Brain (tissue), 1 donor: ENCODE measurements around a stretch of chr2.

DNA sequence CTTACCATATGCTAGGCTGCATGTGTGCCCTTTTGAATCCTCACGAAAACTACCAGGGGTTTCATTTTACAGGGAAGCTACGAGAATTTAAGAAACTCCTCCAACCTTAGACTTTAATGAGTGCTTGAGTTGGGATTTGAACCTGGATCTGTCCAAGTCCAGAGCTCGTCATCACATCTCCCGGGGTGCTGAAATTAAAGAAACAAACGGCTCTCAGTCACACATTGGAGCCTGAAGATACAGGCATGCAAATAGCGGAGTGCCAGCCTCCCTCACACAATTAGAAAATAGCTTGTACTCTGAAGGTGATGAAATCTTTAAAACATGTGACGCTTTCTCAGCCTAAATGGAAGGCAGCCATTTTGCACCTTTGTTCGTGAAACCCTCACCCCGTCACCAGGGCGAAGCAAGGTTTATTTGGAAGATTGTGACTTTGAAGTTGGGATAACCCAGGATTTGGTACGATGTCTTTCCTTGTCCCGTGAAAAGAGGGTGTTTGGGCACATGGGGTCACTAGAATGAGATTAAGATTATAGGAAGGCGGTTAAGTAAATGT is 4.0 kb downstream of the SH3BP4 start:
- RRBS: no CpG with 5 or more reads among the region's 13 CpGs

GRCh38 chr2:234969549-234970128 is 17.8 kb downstream of the SH3BP4 start:
- RRBS: no CpG with 5 or more reads among the region's 11 CpGs

GRCh38 chr2:235027323-235028264 is 75.8 kb downstream of the SH3BP4 start:
- RRBS: 83% methylated on average over 3 of the region's 31 CpGs

DNA sequence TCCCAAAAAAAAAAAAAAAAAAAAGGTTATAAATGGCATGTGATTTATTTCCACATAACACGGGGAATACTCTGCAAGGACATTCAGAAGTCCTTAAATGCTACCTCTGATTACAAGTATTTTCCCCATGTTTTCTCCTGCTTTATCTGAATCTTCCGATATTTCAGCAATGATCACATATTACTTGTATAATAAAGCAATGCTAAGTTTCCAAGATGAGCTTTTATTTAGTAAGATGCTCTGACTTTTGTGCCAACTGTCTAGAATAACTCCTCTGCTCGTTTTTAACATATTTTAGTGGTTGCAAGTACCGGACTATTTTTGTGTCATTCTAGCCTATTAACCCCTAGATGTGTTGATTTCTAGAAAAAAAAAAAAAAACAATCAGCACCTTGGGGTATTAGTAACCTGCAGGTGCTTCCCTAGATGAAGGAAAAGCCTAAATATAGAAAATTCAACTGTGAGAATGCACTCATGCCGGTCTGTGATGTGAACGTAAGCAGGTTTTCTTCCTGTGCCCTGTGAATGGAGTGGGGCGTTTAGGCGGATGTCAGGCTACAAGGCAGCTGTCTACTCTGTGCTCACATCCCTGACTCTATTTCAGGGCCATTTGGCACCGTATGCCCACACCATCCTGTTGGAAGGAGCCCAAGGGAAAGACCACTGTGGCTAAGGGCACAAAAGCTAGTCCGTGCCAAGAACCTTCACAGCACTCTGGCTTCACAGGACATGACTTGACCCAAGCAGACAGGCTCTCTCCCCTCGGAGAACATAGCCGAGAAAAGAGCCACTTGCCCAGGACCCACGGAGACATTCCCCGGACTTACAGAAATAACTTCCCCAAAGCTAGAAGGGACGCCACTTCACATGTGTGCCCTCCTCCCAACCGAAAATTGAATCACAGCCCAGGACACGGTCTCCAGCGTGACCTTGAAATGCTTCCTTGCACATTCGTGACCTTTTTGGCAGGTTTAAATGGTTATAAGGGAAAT is 61.0 kb upstream of the AGAP1 start:
- RRBS: no CpG with 5 or more reads among the region's 19 CpGs

- RRBS: no CpG with 5 or more reads among the region's 7 CpGs
Observed at GRCh38 chr2:235544695-235545062, 50.8 kb downstream of the AGAP1 start.

DNA sequence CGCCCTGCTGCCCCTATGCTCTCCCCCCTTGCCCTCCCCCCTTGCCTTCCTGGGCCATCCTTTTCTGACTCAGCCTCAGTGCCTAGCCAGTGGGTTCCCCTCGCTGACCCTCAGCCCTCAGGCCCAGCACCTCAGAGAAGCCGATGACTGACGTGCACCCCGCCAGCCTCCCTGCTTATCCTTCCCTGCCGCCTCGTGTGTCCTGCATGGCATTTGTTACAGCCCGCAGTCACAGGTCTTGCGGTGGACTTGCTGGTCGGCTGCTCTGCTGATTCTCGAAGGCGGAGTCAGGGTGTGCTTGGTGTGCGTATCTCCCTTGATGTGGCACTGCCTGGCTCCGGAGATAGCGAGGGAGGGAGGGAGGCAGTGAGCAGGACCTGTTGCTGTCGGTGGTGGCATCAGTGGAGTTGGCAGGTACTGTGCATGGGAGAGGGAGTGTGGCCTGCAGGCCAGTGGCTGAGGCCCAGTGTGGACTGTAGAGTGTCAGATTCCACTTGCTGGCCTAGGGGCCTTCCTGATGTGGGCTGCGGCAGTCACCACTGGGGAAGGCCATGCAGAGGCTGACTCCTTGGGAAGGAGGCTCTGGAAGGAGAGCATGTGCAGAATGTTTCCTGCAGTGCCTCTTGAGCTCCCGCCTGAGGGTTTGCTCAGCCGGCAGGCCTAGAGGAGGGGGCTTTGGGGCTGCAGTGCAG is 198.8 kb downstream of the AGAP1 start:
- RRBS: no CpG with 5 or more reads among the region's 19 CpGs

DNA sequence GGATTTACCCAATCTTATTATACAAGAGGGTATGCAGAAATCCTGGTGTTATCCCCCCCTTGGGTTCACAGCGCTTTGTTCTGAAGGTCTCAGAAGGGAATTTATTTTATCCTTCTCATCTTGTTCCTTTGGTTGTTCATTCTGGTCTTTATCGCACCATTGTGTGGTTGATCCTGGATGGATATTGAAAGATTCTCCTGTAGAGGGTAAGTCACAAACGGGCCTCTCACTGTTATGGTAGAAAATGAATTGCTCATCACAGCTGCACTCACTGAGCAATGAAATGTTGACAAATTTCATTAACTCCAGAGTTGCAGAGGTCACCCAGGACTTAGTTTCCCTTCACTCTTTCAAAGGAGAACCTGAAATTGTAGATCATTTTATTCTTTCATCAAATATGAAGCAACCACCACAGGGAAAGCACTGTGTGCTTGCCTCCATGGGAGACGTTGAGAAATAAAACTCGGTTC is 193.7 kb downstream of the GBX2 start:
- RRBS: no CpG with 5 or more reads among the region's 5 CpGs

GRCh38 chr2:236107711-236108010 is 60.5 kb downstream of the GBX2 start:
- RRBS: 69% methylated on average over 4 of the region's 8 CpGs

GRCh38 chr2:236828071-236828444 is 257.6 kb upstream of the COPS8 start:
- RRBS: no CpG with 5 or more reads among the region's 3 CpGs

- RRBS: no CpG with 5 or more reads among the region's 6 CpGs
Observed at GRCh38 chr2:237073463-237073828, 12.2 kb upstream of the COPS8 start.

GRCh38 chr2:237100746-237101489 is 15.2 kb downstream of the COPS8 start:
- RRBS: no CpG with 5 or more reads among the region's 3 CpGs

DNA sequence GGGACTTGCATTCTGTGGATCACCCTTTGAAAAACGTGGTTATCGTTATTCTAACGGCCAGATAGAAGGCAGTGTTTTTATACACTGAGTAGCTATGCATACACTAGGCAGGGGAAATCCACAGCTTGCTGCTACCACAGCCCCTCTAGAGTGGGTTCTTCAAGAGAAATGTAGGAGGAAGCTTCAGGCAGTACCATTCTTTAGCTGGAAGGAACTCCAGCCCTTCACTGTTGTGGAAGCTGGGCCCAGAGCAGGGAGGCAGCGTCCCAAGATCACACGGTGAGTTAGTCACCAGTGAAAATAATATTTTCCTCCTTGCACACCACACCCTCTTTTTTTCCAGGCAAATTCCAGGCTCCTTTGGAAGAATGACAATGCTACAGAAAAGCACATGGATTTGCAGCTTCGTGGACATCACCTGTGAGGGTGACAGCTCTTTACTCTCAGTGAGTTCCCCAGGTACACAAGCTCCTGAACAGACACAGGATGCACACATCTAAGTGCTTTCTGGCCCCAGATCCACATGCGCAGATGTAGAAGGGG is 157.1 kb downstream of the COL6A3 start:
- RRBS: no CpG with 5 or more reads among the region's 7 CpGs

DNA sequence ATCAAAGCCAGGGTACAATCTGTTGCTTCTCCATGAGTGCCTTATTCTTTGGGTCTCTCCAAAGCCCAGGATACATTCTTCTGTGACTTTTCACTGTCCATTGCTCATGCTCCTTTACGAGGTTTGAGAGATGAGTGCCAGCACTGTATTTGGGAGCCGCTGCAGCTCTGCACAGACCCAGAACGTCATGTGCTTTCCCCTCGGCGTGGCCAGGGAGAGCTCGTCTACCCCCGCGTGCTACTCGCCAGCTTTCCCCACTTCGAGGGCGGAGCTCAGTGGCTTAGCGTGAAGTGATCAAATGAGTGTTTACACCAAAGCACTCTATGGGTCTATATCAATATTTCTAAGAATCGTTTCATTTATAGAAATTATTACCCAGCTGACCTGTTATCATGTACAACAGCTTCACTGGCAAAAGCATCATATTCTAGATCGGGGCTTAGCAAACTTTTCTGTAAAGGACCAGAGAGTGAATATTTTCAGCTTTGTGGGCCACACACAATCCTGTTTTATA is 123.6 kb downstream of the COL6A3 start:
- RRBS: no CpG with 5 or more reads among the region's 14 CpGs

GRCh38 chr2:237363093-237363463 is 50.9 kb downstream of the COL6A3 start:
- RRBS: no CpG with 5 or more reads among the region's 5 CpGs

GRCh38 chr2:237372165-237372539 is 41.8 kb downstream of the COL6A3 start:
- RRBS: 96% methylated on average over 5 of the region's 13 CpGs

GRCh38 chr2:237432349-237433306 is 18.7 kb upstream of the COL6A3 start:
- RRBS: no CpG with 5 or more reads among the region's 26 CpGs

- RRBS: no CpG with 5 or more reads among the region's 14 CpGs
Observed at GRCh38 chr2:237449075-237449882, 35.3 kb upstream of the COL6A3 start.

DNA sequence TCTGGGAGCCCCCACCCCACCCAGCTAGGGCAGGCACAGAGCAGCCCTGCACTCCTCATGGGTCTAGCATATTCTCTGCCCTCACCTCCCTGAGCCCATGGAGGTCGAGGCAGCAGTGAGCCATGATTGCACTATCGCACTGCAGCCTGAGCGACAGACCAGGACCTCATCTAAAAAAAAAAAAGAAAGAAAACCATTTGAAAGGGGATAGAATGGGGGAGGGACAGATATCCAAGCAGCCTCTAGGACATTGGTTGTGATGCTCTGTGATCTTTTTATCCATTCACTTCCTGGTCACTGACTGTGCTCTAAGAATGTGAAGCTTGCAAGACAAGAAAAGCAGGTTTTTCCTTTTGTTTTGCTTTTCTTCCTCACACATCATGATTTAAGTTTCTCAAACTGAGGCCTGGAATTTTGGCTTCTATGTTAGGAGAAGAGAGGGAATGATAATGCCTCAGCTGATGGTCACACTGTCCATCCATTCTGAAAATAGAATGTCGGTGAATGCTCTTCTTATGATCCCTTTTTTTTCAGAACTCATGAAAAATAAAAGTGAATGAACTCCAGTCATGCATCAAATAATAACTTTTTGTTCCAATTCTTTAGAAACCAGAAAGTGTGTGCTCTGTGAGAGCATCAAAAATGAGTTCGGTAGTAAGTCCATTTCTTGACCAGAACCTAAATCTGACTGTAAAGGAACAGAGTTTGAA is 3.3 kb downstream of the MLPH start:
- RRBS: no CpG with 5 or more reads among the region's 5 CpGs

- RRBS: no CpG with 5 or more reads among the region's 8 CpGs
Observed at GRCh38 chr2:237497404-237497637, 10.3 kb downstream of the MLPH start.